ENCODE data around the genes CORO7 and C16orf96.

- PRO-cap = no peak
Measured at GRCh38 chr16:3740341-3740973, 23.1 kb upstream of the TRAP1 start.

DNA sequence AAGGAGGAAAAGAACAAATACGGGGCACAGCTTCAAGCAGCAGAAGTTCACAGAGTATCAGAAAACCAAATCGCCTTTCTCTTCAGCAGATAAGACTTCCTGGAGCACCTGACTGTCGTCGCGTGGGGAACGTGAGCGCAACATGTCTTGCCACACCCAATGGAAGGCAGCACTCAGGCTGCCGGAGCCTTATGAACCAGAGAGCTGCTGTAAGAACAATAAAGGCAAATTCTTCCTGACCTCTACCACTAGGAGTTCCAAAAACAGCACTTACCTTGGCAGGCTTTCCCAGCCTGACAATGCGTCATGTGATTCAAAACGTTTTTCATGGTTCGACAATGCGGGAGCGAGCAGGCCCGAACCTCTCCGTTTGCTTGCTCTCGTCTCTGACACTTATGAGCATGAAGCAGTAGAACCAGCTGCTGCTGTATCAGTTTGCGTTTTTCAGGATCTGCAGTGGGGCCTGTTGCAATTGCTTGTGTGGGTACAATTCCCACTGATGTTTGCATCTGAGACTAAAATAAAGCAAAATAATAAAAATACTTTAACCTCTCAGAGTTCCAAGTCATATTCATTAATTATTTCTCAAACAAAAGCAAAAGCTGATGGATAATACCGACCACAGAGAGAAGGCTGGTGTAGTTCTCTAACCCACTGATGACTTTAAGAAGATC is 75.9 kb upstream of the TRAP1 start:
- PRO-cap = no peak

DNA sequence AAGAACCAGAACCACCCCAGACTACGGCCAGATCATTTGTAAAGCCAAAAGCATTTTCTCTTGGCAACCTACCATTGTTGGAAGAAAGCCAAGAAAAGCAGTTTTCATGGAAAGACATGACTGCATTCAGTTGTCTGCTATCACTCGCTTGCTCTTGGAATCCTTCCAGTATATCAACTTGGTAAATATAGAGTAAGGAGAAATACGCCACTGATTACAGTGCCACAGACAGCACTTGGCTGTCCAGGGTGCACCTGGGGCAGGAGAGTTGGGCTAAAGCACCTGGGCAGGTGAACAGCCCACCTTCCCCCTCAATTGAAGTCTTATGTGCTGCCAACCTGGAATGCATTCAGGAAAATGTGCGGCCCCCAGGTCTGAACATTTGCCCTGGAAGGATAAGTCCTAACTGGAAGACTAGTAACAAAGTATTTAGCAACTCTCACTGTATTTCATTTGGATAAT is 60.4 kb downstream of the CREBBP start:
- PRO-cap = no peak

DNA sequence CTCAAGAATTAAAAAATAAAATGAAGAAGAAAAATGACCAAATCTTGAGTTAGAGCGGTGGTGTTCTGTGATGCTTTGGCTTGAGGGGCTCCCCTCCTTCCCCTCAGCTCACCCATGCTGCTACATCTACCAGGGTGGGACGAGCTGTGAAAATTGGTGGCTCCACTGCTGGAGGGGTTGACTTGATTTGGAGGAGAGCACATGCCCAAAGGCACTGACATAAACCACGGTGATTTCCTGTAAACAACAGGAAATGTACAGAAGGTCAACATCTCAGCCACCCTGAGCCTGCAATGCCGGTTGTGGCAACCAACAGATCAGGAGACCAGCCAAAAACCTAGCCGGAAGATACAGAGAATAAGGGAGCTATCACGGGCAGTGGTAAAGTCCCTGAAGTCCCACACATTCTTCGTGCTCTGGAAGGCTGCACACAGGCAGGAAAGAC is 56.3 kb downstream of the ADCY9 start:
- PRO-cap = no peak

- PRO-cap = no peak
Measured at GRCh38 chr16:4179140-4179414, 62.8 kb downstream of the SRL start.

DNA sequence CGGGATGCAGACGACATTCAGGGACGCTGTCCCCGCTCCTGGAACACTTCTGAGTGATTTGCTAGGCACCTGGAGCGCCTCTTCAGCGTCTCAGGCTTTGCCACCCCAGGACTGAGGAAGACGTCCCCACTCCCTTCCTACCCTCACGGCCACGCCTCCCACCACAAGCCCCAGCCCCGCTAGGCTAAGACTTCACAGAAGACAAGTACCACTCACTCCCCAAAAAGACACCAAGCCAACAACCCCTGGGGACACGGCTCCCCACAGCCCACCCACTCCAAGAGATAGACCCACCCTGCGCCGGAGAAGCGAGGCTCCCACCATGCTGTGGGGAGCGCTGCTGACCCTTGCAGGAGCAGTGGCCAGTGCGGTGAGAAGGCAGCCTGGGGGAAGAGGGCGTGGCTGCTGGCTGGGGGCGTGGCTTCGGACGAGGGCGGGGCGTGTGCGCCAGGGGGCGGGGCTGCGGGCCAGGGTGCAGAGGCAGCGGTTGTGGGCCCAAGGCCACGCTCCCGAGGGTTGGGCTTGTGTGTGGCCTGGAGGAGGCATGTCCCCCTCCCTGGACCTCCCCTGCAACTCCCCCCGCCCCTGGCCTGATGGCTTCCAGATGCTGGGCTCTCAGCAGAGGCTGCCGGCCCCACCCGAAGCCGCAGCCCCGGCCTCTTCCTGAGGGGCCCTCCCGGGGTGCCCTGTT is 9.3 kb downstream of the TFAP4 start:
- PRO-cap = no peak

DNA sequence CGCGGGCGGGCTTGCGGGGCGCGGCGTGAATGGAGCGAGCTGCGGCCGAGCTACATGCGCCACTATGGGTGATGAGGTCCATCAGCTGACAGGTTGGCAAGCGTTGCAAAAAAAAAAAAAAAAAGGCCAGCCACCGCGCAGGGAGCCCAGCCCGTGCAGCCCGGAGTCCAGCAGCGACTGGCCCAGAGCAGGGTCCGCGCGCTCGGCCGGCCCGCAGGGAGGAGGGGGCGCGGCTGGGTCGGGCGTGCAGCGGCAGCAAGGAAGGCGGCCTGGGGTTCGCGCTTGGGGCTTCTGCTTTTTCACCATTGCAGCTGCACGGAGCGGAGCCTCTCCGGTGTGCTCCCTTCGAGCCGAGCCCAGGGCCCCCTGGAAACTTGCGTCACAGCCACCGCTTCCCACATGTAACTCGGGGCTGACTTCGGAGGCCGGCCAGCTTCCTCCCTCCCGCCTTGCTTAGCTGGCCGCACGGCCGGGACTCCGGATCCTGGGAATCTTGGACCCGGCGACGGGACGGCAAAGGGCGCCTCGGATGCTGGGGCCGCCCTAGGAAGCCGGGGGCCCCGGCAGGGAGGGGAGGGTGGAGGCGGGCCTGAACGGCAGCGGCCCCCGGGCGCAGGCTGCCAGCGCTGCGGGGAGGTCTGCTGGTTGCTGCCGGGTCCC is 531 bp upstream of the TFAP4 start:
- PRO-cap = no peak

GRCh38 chr16:4298964-4299652 is 16.8 kb upstream of the GLIS2 start:
- PRO-cap = no peak

GRCh38 chr16:4319988-4320540 is 4.2 kb downstream of the GLIS2 start:
- PRO-cap = no peak

DNA sequence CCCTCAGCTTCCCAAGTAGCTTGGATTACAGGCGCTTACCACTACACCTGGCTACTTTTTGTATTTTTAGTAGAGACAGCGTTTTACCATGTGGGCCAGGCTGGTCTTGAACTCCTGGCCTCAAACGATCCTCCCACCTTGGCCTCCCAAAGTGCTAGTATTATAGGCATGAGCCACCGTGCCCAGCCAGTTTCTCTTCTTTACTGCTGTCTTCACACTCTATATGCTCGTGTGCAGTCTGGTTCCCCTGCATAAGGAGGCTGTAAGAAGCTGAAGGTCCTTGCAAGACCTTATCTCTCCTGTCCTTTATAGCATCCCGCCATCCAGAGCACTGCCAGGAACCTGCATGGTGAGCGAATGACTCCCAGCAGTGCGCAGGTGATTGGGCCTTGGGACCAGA is 2.9 kb upstream of the PAM16 start:
- PRO-cap = no peak

DNA sequence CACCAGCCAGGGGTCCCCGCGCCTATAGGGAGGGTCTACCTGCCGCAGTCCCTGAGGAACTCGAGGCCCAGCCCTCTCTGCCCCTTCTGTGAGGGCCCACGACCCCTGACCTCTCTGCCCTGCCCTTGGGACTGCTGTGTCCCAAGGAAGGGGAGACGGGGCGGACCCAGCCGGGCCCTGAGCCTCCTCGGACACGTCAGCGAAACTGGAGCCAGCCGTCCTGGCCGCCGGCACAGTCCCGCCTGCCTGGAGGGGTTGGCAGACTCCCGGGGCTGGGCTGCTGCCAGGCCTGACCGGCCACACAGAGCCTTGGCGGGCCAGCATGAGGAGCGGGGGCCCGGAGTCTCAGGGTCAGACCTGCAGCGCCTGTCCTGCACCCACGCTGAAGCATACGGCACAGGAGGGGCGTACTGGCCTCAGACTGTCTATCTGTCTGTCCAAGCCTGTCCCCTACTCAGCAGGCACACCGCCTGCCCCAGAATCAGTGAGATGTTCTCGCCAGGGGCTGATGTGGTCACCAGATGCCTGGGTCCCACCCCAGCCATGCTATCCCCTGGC is 4.5 kb downstream of the VASN start:
- PRO-cap = no peak

GRCh38 chr16:4377541-4378007 is 5.9 kb downstream of the VASN start:
- PRO-cap = no peak

- PRO-cap = unidirectional peak, minus-strand start at chr16:4416627
Measured at GRCh38 chr16:4416064-4416752, at the start of gene CORO7. Gene CORO7, minus strand, starts transcription at chr16:4416596.

GRCh38 chr16:4425237-4425698 is 400 bp upstream of the DNAJA3 start:
- PRO-cap = bidirectional peak, plus-strand start at chr16:4425526, minus-strand start at chr16:4425474

DNA sequence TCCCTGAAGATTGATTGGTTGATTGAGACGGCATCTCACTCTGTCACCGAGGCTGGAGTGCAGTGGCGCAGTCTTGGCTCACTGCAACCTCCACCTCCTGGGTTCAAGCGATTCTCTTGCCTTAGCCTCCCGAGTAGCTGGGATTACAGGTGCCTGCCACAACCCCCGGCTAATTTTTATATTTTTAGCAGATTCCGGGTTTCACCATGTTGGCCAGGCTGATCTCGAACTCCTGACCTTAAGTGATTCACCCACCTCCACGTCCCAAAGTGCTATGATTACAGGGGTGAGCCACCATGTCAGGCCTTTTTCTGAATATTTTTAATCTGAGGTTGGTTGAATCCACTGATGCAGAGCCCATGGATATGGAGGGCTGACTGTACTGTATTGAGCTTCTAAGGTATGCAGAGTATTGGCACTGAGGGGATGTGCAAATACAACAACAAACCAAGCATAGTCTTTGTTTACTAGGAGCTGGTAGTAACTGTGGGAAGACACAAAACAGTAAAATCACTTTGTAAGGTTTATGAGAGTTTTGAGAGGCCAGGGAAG is 8.8 kb downstream of the HMOX2 start:
- PRO-cap = no peak

DNA sequence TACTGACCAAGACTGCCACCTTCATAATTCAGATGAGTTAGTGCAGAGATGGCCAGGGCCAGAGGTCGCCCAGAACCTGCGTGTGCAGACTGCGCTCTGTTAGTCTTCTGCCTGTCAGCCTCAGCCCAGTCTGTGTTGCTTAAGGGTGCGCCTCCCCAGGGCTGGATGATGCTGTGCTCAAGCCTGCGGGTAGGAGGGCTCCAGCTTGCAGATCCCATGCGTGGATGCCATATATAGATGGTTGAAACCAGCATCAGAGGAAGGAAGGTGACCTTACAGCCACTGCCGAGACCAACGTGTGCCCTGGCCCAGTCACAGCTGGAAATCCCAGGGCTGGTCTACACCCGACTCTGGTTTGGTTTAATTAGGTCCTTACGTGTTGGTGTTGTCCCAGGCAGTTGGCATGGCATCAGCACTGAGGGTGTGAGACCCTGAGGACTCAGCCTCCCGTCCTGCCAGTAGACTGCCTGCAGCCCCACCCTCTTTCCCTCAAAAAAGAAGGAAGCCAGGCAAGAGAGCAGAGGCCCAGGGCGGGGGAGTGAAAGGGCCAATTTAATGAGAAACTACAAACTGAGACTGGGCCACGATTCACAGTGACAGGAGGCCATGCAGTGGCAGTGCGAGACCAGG is 27.7 kb downstream of the CDIP1 start:
- PRO-cap = no peak

GRCh38 chr16:4537131-4538164 is 1.1 kb downstream of the CDIP1 start:
- PRO-cap = no peak

- PRO-cap = no peak
Measured at GRCh38 chr16:4556037-4556746, at the start of gene C16orf96. Gene C16orf96, plus strand, starts transcription at chr16:4556340.

GRCh38 chr16:4615764-4616402 is 1.2 kb upstream of the UBALD1 start:
- PRO-cap = no peak

DNA sequence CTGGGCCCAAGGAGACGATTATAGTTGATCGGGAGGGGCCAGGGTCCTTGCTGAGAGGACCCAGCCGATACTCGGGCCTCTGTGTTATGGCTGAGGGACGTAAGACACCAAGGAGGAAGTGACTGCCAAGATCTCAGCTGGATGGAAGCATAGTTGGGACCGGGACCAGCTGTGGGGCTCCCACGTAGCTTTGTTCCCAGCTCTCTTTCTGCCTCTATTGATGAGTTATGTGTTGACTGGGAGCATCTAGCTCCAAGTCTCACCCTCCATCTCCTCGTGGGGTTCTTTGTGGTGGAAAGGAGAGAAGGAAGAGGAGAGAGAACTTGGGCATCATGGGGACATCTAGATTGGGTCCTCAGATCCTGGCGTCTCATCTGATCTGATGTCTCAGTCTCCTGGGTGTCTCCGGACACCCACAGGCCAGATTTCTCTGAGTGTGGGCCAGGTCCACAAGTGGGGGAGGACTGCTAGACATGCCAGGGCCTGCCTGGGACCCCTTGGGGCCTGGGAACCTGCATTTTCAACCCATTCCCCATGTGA is 996 bp downstream of the MGRN1 start:
- PRO-cap = no peak

Data from peritoneum (tissue), 1 donor.